Umbilical cord (tissue), 2 donors: ENCODE measurements around a stretch of chr10.

- RAMPAGE, long total RNA, result no peak
These were observed 36.2 kb downstream of the KIF20B start for GRCh38 chr10:89737275-89738224.

DNA sequence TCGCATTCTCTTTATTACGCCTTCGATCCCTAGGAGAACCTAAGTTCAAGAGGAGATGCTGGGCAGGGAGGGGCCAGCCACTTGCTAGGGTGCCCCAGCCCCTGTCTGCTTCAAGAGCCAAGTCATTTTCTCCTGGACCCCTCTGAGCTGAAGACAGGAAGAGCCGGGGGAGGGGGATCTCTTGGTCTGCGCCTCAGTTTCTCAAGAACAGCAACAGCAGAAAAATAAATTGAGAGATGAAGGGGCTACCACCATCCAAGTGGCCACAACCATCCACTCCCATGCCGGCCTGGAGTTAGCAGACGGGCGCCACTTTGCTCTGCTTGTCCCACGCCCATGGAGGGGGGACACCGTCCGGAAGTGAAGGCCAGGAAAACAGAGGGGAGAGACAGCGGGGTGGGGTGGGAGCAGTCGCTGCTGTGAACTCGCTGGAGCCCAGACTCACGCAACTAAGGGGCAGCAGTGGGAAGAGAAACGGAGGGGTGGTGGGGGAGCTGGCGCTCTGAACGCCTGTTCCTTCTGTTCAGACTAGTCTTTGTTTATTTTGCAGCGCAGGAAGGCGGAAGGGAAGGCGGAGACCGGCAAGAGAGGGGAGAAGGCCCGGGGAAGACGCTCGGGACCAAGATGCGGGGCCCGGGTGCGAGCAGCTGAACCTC is 135.4 kb downstream of the KIF20B start:
- RAMPAGE, long total RNA, result no peak

- RAMPAGE, long total RNA, result no peak
These were observed 8.7 kb downstream of the ANKRD1 start for GRCh38 chr10:90911988-90912751.

DNA sequence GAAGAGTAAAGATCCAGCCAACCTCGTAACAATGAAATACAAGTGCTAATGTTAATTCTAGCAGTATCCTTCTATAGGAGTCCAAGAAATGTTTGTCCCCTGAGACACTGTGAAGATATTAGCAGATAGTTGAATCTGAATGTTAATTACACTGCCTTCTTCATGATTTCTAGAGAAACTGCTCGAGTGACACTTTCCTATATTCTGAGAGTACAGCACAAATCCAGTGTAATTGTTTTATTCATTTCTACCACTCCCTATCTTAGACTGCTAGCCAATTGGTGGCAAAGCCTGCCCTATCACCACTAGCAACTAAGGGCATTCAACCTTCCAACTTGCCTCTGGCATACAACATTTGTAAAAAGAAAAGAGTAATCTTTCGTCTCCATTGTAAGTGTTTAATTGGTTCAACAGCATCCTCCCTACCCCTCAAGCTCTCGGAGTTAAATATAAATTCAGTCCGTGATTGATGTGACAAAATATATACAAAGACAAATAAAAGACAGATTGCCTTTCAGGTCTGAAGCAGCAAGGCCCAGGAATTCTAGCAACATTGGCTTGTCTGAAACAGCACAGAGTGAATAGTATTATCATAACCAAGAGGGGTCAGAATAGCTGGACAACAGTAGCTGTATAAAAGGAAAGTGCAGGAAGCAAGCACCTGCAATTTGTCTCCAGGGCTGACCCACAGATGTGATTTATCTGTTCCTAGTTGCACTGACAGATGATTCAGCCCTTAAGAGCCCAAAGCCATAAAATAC is 47.5 kb upstream of the ANKRD1 start:
- RAMPAGE, long total RNA, result no peak

- RAMPAGE, long total RNA, result no peak
These were observed 25.9 kb upstream of the PCGF5 start for GRCh38 chr10:91194423-91195064.

DNA sequence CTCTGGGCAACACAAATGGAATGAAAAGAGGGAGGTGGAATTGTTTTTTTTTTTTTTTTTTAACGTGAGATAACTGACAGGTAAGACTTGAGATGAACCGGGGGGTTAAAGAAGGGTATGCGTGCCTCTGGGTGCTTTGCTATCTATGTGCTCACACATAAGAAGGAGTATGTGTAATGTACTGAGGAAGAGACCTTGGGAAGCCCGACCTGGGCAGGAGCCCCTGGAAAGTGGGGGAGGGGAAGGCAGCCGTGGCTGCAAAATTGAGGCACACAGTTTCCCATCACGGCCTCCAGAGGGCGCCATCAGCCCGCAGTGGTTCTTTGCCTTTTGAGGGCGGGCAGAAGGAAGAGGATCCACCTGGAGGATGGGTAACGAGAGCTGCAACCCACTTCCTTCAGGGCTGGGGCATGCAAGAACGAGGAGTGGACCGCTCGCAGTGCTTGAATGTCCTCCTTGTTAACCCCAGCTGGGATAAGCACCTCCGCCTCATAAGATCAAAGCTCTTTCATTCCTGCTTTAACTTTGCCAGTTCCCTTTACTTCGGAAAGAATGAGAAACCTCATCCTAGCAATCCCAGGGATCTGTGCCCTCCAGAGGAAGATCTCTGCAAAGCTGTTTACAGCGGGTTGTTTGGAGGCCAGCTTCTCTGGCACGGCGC is 77.8 kb downstream of the PCGF5 start:
- RAMPAGE, long total RNA, result no peak

GRCh38 chr10:91408995-91409895 is 899 bp upstream of the HECTD2 start:
- RAMPAGE, long total RNA, result no peak

GRCh38 chr10:91604562-91605325 is 28.1 kb downstream of the PPP1R3C start:
- RAMPAGE, long total RNA, result no peak

DNA sequence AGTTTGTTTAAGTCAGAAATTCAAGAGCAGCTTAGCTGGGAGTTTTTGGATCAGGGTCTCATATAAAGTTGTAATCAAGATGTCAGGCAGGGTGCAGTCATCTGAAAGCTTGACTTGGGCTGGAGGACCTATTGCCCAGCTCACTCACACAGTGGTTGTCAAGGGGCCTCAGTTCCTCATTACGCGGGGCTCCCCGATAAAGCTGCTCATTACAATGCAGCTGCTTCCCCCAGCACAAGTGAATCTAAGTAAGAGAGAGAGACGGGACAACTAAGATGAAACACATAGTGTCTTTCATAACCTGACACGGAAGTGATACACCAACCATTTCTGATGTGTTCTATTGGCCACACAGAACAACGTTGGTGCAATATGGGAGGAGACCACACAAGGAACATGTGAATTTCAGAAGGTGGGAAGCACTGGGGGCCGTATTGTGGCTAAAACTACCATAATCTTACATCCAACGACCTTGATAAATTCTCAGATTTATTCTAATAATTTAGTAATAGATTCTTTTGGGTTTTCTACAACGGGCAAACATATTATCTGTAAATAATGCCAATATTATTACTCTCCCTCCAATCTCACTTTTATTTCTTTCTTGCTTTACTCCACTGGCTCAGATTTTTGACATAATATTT is 15.6 kb downstream of the PPP1R3C start:
- RAMPAGE, long total RNA, result no peak

DNA sequence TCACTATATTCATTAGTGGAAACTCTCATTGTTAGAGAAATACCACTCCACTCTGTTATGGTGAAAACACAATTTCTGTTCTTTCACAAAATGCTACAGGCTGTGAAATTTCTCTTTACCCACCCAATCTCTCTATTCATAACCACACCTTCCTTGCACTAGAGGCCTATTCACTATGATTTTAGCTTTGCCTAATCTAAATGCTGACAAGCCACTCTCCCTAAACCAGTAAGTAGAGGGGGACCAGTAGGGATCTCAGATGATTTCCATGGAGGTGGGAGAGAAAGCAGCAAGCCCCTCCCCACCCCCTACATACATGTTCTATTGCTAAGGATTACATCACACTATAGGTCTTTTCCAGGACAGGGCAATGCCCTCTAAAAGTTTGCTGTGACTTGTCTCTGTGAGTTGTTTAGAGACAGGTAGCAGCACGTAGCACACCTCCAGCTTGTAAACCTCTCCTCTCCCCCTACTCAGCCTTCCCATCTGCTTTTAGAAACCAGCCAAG is 58.2 kb upstream of the PPP1R3C start:
- RAMPAGE, long total RNA, result no peak

- RAMPAGE, long total RNA, result no peak
These were observed 48.7 kb upstream of the TNKS2 start for GRCh38 chr10:91749455-91750056.

GRCh38 chr10:91800208-91800773 is 2.1 kb downstream of the TNKS2 start:
- RAMPAGE, long total RNA, result no peak

GRCh38 chr10:91942327-91942744 is 18.8 kb downstream of the BTAF1 start:
- RAMPAGE, long total RNA, result no peak

DNA sequence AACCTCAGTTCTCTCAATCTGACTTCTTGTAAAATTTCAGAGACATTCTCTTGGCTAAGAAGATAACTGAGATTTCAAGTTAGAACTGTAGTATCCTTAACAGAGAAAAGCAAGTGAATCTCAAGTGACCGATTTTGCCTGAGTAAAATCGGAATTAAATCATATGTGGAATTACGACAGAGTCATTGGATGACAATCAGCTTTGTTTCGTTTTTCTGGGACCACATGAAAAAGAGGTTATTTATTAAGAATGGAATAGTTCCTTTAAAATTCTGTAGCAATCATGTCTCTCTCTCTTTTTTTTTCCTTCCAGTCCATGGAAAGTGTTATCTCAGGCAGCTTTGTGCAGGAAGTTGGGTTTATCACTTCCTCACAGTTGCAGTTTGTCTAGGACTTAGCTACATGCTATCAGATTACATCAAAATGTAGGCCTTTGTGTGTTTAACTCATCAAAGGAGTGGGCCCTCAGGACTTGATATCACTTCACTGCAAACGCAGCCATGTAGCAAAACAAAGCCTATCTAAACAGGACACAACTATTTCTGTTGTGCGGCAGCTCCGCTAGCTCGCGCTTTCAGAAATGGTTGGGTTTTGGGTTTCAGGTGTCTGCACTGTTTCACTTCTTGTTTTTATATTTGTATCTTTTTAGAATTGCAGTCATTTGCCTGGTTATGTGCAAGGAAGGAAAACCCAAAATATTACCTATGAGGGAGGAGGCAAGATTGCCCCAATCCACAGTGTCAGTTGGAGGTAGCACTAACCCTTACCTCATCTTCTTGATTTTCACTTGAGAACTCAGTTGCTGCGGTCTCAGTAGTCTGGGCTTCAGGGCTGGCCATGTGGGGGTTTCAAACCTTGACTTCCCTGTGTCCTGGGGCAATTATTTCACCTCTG is 66.5 kb downstream of the HHEX start:
- RAMPAGE, long total RNA, result no peak

DNA sequence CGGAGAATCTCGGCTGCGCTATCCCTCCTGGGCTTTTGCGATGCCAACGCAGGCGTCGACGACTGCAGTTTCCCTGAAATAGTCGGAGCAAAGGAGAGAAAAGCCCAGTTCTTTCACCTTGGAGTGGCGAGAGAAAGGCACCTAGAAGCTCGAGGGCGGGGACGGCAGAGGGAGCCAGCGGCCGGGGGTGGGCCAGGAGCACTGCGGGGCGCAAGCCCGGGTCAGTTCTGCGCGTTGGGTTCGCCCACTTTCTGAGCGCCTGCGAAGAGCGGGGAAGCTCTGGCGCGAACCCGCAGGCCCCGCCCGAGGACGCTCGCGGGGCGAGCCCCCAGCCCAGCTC is 358 bp upstream of the CYP26C1 start:
- RAMPAGE, long total RNA, result no peak

DNA sequence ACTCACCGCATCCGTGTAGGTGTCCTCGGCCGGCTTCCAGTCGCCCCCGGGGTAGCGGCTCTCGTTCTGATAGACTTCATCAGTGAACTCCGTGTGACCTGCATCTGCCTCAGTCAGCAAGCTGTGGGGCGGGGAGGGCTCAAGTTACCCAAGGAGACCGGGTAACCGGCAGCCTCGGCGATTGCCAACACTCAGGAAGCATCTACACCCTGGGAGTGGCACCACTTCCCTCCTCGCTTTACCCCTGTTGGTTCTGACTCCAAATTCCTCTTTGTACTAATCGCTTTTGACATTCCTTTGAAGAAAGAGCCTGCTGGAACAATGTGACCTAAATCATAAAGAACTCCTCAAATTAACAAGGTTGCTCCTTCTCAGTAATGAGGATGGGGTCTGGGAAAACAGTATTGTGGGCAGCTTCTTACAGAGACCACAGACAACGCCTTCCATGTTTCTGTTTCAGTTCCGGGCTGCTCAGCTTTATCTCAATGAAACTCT is 118.1 kb downstream of the MYOF start:
- RAMPAGE, long total RNA, result no peak

- RAMPAGE, long total RNA, result no peak
These were observed 98.5 kb downstream of the MYOF start for GRCh38 chr10:93383654-93384067.

- RAMPAGE, long total RNA, result no peak
These were observed 70.2 kb downstream of the MYOF start for GRCh38 chr10:93411816-93412455.

DNA sequence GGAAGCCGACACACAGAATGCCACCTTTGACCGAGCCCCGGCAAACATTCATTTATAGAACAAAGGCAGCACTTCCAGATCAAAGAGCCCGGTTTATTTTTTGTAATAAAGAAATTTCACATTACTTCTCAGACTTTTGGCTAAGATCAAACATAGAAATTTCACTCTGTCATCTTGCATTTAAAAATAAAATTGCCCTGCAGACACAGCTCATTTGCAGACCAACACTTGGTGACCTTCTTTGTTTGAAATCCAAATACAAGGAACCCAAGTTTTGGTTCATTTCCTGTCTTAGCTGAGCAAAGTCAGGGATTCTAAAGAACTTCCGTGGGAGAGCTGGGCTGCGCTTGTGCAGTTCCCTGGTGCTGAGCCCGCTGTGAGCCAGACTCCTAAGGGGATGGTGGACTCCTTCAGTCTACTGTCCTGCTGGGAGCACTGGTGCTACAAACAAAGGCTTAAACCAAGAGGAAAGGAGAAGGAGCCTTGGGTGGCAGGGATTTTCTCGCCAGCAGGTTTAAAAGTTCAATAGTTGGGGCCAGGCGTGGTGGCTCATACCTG is 60.1 kb downstream of the MYOF start:
- RAMPAGE, long total RNA, result no peak

DNA sequence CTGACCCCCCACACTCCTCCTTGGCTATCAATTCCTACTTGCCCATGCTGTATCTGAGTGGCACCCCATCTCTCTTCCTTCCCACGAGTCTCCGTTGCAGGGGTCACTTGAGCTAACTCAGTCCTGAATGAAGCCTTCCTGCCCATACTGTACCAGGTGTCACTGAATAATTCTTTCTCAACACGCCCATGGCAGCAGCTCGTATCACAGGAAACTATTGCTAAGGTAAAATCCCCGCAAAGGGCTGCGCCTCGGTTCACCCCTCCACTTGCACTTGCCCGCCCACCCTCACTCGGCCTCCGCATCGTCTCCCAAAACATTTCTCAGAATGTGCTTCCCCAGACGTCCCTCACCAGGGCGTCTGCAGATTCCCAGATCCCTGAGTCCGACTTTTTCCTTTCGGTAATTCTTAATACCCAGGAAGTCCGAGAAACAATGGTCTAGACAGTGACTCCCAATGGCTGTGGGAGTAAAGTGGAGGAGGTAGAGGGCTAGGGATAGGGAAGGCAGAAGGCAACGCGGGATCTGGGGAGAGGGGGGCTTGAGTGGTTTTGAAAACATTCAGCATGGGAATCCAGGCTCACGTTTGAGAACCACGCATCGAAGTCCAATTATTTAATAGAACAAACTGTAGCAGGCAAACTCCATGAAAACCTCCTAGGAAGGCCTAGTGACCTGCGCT is 43.8 kb downstream of the MYOF start:
- RAMPAGE, long total RNA, result no peak